Cerebral cortex (tissue), 2 donors: Measurements from ENCODE around the gene RBAK.

GRCh38 chr7:2662973-2664157, 24.6 kb upstream of the AMZ1 start:
- PRO-cap, 2 experiments = no peak in any of the 2 experiments

GRCh38 chr7:2667855-2668512, 20.0 kb upstream of the AMZ1 start:
- PRO-cap, 2 experiments = no peak in any of the 2 experiments

GRCh38 chr7:2757517-2758694, 69.9 kb downstream of the AMZ1 start:
- PRO-cap, 2 experiments = no peak in any of the 2 experiments

- PRO-cap, 2 experiments = no peak in any of the 2 experiments
These were observed 33.0 kb downstream of the GNA12 start for GRCh38 chr7:2810780-2811936.

DNA sequence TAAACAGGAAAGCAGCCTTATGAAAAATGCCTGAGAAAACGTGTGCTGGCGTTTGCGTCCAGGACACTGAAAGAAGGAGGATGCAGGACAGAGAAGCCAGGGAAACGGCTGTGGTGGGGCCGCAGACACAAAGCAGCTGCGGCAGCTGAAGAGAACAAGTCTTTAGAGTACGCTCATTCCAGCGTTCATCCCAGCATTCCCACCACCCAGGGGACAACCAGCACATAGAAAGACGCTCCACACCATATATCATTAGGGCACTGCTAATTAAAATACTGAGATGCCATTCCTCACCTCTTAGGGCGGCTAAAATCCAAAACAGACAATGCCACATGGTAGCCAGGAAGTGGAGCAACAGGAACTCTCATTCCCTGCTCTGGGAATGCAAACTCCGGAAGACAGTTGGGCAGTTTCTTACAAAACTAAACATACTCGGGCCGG, 18.4 kb downstream of the GNA12 start:
- PRO-cap, 2 experiments = no peak in any of the 2 experiments

- PRO-cap, 2 experiments = peak in 1 of 2 experiments; most common plus-strand start chr7:2863899 (in 1); most common minus-strand start chr7:2863758 (in 1)
These were observed 19.6 kb upstream of the GNA12 start for GRCh38 chr7:2863336-2864574.

DNA sequence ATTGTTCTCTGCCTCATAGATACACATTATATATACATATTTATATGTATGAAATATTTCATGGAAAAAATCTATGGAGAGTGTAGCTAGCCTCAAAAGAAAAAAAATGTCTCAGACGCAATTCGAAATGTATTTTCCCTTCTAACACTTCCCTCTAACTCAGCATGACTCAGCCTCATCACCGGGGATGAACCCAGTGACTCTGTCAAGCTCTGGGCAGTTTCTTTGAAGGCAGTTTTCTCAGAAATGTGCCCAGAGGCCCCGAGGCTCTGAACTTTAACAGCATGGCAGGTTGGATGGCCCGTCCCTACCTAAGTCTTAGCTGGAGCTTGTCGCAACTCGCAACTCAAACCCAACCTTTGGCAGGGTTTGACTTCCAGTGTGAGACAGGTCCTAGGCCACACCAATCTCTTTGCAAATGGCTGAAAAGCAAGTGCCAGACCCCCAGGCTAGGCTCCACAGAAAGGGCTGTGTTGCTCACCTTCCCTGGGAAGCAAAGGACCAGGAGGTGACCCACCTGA, 86.9 kb downstream of the CARD11 start:
- PRO-cap, 2 experiments = no peak in any of the 2 experiments

GRCh38 chr7:3181329-3182189, 119.5 kb upstream of the SDK1 start:
- PRO-cap, 2 experiments = no peak in any of the 2 experiments

GRCh38 chr7:3597267-3597723, 296.2 kb downstream of the SDK1 start:
- PRO-cap, 2 experiments = no peak in any of the 2 experiments

GRCh38 chr7:3638967-3639266, 337.9 kb downstream of the SDK1 start:
- PRO-cap, 2 experiments = no peak in any of the 2 experiments

DNA sequence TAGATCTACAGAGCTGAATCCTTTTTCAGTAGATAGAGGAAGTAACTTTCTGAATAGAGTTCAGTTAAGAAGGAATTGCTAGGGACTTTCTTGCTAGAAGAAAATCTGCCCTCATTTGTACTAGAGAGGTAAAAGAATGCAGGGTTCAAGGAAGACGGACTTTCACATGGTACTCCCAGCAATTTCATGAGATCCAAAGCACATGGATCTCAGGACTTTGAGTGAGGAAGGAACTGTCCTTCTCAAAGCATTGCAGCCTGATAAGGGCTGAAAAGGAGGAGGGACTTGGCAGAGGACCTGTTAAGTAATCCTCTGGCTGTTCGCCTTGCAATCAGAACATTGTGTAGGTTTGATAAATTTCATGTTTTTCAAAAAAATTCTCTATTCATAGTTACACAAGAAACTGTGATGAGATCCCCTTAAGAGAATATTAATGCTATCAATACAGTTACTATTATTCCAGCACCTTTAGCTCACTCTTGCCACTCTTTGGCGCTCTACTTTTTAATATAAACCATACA, 424.1 kb downstream of the SDK1 start:
- PRO-cap, 2 experiments = no peak in any of the 2 experiments

GRCh38 chr7:4683099-4683665, 1.1 kb downstream of the FOXK1 start:
- PRO-cap, 2 experiments = no peak in any of the 2 experiments

DNA sequence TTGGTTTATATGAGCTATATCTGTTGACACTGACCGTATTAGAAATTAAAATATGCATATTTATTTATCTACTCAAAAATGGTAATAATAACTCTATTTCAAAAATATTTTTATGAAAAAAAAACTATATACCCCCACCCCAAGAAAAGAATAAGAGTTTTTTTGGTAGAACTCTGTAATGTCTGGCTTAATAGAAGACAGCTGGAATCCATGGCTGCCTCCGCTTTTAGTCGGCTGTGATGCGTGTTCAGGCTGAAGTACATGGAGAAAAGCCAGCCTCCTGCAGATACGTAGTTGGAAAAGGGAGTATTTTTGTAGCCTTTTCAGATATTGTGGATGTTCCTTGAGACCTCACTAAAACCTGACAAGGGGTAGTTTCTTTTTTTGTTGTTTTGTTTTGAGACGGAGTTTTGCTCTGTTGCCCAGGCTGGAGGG, 9.9 kb downstream of the FOXK1 start:
- PRO-cap, 2 experiments = no peak in any of the 2 experiments

DNA sequence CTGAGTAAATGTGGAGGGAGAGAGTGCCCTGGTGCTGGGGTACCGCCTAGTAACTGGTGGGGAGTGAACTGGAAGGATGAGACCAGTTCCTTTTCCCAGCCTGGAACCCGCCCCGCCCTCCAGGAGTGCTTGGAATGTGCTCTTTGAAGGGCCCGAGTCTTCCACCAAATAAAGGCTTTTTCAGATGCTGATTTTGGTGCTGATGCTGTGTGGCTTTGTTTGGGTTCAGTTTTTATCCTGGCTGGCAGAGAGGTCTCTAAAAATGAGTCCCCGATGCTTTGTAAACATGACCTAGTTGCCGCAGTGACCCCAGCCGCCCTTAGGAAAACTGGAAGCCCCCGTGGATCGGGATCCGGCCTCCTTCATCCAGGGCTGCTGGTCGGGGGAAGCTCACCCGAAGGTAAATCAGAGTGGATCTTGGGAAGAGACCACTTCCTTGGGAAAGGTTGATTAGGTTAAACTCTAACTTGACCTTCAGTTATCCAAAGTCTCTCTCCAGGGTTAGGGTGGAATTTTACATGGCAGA, 26.0 kb downstream of the FOXK1 start:
- PRO-cap, 2 experiments = no peak in any of the 2 experiments

DNA sequence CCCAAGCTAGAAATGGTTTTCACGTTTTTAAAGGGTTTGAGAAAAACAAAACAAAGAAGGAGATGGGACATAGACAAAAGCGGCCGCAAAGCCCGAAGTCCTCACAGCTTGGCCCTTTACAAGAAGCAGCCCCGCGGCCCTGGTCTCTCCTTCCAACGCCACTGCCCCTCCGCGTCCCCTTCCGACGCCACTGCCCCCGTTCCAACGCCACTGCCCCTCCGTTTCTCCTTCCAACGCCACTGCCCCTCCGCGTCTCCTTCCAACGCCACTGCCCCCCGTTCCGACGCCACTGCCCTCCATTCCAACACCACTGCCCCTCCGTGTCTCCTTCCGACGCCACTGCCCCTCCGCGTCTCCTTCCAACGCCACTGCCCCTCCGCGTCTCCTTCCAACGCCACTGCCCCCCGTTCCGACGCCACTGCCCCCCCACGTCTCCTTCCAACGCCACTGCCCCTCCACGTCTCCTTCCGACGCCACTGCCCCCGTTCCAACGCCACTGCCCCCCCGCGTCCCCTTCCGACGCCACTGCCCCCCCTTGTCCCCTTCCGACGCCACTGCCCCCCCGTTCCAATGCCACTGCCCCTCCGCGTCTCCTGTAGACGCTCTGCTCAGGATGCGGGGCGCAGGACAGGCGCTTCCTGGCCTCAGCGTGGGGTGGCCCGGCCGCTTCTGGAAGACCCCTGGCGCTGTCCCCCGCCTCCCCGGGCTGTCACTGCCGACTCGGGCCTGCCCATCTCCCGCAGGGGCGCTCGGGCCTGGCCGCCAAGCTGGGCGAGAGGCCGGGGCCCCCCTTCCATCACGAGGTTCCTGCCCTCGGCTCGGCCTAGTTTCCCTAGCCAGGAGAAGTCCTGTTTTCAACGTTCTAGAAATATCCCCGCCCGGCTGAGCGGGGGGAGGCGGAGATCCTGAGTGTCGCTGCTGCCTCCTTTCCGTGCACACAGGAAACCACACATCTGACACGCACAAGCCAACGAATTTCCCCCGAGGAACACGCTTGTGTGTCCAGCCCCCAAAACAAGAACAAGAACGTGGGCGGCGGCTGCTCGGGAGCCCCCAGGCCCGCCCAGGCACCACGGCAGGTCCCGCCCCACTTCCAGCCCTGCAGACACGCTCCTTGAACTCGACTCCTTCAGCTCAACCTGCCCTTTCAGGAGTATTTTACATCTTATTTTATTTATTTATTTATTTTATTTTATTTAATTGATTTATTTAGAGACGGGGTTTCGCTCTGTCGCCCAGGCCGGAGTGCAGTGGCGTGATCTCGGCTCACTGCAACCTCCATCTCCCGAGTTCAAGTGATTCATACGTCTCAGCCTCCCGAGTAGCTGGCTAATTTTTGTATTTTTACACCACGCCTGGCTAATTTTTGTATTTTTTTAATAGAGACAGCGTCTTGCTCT, 33.6 kb downstream of the AP5Z1 start:
- PRO-cap, 2 experiments = no peak in any of the 2 experiments

DNA sequence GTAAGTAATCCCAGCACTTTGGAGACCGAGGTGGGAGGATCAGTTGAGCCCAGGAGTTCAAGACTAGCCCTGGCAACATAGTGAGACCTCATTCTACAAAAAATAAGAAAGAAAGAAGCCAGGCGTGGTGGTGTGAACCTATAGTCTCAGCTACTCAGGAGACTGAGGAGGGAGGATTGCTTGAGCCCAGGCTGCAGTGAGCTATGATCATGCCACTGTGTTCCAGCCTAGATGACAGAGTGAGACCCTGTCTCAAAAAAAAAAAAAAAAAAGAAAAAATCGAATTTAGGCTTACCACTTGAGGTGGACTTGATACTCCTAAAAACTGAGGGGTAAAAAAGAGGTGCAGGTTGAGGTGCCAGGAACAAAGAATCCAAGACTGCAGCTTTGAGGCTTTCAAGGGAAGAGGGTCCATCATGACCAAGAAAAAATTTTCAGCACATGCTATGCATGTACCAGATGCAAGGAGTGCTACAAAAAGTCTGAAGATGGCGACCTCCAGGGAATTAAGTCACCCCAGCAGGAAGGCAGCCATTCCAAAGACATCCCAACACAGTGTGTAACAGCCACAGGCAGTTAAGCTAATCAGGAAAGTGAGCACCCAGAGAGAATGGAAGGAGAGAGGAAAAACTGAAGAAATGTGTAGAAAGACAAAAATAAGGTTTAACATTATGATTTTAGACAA, 41.0 kb upstream of the MMD2 start:
- PRO-cap, 2 experiments = no peak in any of the 2 experiments

DNA sequence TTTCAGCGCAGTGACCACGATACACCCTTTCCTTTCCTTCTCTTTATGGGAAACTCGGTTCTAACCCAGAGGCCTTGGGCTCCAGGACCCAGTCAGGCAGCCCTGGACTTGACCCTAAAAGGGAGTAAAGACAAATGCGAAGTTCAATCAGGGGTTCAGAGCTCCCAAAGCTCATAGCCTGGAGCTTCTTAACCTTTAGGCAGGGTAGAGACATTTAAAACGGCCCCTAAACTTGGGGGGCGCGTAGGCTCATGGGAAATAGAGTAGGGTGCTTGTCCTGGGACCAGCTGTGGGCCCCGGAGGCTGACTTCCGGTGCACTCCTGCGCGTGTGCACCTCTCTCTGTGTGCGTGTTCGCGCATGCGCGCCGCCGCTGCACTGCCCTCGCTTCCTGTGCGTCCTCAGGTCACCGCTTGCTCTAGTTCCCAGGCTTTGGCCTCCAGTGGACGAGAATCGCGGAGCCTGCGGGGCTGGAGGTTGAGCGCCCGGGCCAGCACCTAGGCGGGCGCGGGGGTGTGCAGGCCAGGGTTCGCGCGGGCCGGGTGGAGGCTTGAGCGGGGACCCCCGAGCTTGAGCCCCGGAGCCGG, at the start of gene RBAK:
Gene RBAK (plus strand): TSS at position 377 of the 586 bp plus-strand sequence.
- PRO-cap, 2 experiments = peak in 1 of 2 experiments; most common plus-strand start position 445 of the sequence (in 1); most common minus-strand start position 312 of the sequence (in 1)

GRCh38 chr7:5121176-5121506, 68.9 kb upstream of the WIPI2 start:
- PRO-cap, 2 experiments = no peak in any of the 2 experiments

GRCh38 chr7:5217731-5218532, 27.9 kb downstream of the WIPI2 start:
- PRO-cap, 2 experiments = no peak in any of the 2 experiments

DNA sequence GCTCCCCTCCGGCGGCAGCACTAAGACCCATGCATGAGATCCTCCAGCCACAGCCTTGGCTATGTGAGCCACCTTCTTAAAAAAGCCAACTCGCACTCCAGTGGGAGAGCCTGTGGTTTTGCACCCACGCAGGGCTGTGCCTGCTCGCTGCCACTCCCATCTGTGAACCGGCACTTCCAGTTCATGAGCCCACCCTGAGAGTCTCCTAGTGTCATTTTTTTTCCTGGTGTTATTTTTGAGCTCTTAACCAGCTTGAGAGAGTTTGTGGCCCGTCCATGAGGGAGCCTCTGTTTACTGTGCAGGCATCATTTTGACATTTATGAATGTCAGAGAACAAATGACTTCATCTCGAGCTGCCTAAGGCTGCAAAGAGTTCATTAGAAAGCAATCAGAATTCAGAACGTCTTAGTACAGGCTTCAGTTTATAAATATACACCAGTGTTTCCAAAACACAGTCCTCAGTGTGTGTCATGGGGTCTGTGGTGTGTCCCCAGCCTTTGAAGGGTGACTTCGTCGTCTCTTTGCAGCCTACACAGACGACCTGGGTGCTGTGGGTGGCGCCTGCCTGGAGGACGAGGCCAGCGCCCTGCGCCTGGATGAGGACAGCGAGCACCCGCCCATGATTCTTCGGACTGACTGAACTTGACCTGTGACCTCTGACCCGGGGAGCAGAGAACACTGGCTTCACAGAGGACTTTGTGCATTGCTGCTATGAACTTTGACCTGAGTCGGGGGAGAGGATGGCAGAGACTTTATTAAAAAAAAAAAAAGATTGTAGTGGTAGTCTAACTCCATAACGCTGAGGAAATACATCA, 40.5 kb downstream of the WIPI2 start:
- PRO-cap, 2 experiments = no peak in any of the 2 experiments